ENCODE measurements around a stretch of chr22.

DNA sequence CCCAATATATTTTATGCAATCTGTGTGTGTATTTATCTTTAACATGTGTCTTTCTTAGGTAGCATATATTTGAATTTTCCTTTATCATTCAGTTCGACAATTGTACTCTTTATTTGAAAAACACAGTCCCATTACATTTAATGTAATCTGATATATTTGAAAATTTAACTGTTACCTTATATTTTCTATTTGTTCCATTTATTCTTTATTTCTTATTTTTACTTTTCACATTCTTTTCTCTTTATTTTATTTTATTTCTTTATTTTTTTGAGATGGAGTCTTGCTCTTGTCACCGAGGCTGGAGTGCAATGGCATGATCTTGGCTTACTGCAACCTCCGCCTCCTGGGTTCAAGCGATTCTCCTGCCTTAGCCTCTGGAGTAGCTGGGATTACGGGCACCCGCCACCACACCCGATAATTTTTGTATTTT lies 785.6 kb upstream of the TAFA5 start:
- PRO-cap = no peak

DNA sequence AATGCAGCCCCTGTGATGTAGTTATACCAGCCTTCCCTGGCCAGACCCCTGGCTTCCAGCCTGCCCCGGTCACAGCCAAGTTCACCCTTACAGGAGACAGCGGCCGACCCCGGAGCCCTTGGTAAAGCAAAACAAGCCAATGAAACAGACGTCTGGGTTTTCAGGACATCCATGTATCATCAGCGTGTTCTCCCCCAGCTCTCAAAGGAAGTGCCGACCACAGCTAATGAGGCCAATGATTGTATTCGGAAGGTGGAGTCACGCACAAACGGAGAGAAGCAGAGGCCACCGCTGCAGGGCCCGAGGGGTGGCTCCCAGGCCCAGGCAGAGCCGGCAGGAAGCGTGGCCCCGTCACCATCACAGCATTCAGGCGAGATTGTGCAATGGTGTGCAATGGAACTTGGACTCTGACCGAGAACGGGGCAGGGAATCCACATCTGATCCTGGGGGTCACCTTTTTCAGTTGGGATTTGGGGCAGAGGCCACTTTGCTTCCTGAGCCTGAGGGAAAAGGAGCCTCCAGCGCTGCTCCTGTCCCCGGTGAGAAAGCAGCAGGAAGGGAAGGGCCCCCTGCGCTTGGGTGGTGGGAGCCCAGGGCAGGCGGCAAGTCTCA lies 92.6 kb upstream of the TAFA5 start:
- PRO-cap = no peak

- PRO-cap = no peak
Measured at GRCh38 chr22:48477343-48477860, 12.0 kb upstream of the TAFA5 start.

DNA sequence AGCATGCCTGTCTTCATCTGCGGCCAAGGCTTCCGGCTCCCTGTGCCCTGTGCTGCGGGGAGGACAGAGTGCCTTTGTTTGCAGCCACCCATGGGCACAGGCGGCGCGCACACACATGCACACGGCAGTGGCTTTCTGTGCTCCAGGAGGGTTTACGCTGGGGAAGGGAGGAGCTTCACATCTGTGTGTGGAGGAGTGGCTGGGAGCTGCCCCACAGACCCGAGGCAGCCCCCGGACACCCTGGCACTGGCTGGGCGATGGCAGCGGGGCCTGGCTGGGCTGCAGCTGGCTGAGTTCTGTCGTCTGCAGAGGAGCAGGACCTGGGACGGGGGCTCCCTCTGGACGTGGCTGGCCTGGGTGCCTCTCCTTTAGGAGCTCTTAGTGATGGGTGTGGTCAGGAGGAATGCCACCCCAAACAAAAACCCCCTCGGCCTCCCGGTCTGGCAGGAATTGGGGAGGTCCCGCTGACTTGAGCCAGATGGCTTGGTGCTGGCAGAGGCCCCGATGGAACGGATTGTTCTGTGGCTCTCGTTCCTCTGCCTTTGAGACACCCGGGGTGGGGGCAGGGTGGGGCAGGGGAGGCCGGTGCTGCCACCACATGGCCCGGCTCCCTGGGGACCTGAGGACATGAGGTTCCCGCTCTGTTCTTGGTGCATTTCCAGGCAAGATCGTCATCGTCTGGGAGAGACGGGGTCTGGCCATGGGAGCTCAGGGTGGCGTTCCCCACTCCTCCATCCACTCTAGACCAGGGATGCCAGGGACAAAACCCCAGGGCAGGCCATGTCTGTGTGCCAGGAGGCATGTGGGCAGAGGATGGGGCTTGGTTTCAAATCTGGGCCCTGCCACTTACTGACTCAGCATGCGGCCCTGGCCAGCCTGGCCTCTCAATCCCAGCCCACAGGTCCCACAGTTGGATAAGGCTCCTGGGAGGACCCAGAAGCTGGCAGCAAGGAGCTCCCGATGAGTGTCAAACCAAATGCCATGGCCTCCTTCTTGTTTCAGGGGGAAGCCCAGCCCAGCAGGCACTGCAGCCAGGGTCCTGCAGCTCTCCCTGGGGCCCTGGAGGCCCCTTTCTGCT lies 47.6 kb downstream of the TAFA5 start:
- PRO-cap = no peak

DNA sequence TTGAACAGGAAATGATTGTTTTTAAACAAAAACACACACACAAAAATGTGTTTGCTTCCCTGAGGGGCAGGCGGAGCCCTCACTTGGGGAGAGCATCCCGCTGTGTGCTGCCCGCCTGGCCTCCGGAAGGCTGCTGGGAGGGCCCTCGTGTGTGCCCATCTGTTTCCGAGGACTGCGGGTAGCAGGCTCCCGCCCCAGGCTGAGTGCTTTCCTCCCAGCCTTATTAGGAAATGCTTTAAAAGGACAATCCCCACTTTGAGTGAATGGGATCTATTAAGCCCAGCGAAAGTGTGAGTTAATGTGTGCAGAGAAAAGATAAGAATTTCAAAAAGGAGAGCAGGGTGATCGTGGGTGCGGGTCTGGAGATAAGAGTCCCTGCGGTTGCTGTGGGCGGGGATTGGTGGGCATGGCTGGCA lies 77.8 kb downstream of the TAFA5 start:
- PRO-cap = no peak

- PRO-cap = no peak
Measured at GRCh38 chr22:48635495-48636488, 146.4 kb downstream of the TAFA5 start.

DNA sequence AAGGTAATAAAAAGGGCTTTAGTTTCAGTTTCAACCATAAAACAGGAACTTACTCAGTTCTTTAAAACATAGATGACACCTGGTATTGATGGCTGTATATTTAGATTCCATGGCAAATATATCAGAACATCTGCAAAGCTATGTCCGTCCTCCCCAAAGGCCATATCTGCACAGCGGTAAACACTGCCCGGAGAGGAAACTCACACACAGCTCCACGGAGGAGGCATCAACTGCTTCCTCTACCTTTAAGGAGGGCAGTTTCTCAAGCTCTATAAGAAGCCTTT lies 345.1 kb downstream of the TAFA5 start:
- PRO-cap = no peak

DNA sequence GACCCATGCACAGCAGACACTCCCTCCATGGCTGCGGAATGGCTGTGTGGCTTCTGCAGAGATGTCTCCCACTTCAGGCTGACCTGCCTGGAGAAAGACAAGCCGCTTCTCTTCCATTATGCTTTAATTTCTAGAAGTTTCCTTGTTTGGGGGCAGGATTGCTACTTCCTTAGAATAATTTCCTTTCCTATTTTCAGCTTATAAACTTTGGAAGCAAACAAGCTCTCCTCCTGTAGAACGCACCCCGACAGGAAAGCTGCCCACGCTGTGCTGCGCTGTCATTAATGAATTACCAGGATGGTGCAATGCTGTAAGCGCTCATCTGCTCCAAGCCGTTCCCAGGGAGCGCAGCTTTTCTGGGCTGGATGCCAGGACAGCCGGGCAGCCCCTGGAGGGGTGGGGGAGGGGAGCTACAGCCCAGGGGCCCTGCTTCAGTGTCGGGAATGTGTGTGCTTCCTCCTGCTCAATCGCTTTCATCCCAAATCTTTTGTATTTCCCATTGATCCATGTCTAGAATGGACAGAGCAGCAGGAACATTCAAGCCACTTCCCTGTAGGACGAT lies 617.9 kb downstream of the BRD1 start:
- PRO-cap = no peak

GRCh38 chr22:49450167-49450644 lies 377.5 kb downstream of the BRD1 start:
- PRO-cap = no peak

DNA sequence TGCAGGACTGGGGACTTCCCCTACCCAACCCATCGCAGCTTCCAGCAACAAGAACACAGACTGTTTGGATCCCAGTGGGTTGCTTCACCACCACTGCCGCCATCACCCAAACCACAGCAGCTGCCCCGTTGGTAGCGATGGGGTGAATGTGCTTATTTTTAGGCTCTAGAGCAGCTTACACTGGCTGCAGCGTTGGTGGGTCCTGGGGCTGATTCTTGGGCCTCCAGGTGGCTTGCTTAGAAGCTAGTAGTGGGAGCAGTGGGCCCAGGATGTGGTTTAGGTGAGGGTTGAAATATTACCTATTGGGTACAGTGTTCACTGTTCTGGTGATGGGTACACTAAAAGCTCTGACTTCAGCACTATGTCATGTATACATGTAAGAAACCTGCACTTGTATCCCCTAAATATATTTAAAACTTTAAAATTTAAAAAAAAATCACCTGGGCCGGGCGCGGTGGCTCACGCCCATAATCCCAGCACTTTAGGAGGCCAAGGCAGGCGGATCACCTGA lies 66.4 kb downstream of the BRD1 start:
- PRO-cap = no peak

GRCh38 chr22:49775964-49776487 lies 51.6 kb downstream of the BRD1 start:
- PRO-cap = no peak

DNA sequence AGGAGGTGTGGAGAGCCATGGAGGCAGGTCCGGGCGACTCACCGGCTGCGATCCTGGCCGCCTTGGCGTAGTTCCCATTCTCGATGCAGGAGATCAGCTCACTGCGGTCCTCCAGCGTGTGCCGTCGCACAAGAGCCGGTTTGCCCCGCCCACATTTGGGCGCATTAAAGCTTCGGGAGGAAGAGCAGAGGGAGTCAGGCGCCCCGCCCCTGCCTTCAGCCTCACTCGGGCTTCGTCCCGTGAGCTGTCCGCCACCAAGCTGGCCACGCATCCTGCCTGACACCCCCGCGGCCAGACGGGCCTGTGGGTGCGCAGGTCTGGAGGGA lies 50.7 kb downstream of the BRD1 start:
- PRO-cap = no peak

- PRO-cap = no peak
Measured at GRCh38 chr22:49788361-49789020, 39.2 kb downstream of the BRD1 start.

GRCh38 chr22:49815572-49816101 lies 12.0 kb downstream of the BRD1 start:
- PRO-cap = no peak

DNA sequence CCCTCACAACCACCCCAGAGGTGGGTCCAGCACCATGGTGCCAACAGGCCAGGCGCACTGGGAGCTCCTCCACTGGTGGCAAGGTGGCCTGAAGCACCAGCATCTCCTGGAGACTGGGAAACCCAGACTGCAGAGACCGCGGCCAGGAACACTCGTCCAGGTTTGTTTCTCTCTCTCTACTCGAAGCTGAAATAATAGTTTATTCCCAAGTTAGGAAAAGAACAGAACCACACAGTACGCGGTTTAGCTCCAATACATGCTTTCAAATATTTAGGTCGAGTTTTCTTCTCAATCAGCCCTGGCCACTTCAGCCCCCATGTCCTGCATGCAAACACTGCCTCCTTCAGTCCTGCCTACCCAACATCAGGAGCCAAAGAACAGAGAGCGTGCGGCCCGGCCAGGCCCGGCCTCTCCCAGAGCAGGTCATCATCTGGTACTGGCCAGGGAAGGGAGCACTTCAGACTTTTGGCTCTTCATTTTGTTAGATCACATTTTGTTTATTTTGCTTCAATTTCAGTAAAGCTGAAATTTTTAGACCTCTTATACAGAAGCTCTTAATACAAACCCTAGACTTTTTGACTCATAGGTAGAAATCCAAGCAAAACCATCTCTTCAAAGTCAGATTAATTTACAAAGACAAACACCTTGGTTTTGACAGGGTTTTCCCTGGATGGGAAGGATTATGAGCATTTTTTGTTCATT lies 6.7 kb downstream of the BRD1 start:
- PRO-cap = no peak

- PRO-cap = no peak
Measured at GRCh38 chr22:49823014-49823656, 4.5 kb downstream of the BRD1 start.

DNA sequence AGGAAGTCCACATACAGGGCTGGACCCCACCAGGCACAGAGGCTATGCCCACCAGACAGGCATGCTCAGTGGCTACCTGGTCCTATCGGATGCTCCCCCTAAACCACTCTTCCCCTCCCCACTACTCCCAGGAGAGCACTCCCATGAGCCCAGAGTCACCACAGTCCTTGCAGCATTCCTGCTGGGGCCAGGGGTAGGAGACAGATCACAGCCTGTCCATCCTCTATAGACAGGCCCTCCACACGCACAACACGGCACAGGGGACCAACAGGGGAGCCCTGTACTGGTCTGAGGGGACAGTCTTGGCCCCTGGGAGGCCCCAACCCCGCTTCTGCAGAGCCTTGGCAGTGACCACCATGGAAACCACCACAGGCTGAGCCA lies 3.0 kb downstream of the BRD1 start:
- PRO-cap = no peak

GRCh38 chr22:49826592-49827251 lies 951 bp downstream of the BRD1 start:
- PRO-cap = no peak

DNA sequence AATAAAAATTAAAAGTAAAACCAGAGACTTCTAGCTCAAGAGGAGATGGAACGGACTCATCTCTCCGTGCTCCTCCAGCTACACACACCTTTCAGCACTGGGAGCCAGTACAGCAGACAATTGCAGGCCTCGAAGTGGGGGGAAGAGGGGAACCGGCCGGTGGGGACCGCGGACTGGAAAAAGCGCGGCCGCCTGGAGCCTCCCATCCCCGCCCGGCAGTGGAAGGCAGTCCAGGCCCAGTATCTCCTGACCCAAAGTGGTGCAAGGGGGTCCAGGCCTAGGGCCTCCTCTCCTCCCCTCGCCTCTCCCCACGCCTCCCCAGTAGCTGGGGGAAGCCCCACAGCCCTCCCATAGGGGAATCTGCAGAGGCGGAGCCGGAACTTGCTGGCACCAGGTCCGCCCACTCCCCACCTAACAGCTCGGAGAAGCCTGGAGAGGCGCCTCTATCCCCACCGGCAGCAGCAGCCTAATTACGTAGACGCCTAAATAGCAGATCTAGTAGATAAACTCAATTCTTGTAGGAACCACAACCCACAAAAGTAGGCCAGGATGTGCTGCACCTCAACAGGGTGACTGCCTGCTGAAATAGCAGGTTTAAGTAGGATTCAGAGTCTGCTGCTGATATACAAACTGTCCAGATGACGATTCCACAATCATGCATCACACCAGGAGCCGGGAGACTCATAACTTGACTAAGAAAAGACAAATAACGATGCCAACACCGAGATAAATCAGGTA lies 11.1 kb upstream of the BRD1 start:
- PRO-cap = unidirectional peak, minus-strand start at position 323 of the sequence

DNA sequence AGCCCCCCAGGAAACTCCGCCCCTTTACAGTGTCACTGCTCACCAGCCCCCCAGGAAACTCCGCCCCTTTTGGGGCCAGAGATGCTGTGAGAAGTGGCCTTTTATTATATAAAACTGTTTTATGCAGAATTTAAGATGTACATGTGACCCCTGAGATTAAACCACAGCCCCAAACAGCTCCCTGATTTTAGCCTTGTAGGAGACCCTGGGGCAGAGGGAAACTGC lies 15.0 kb upstream of the PIM3 start:
- PRO-cap = no peak